ENCODE measurements around a stretch of chr11.

DNA sequence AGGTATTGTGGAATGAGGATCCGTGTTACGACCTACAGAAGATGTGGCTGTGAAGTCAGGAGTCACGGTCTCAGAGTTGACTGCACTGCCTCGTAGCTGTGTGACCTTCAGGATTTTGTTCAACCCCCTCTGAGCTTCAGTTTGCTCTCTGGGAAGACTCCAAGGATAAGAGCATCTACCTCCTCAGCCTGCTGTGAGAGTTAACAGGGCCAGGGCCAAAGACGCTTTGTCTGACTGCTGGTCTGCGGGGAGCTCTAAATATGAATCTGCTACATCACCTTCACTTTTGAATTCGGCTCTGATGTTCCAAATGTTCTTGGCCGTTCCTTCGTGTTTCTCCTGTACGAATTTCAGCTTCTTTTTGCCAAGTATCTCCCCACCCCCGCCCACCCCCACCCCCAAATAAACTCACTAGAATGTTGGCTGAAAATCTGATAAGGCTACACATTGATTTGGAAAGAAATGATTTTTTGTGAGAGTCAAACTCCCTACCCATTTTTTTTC lies 11.5 kb upstream of the TNNT3 start:
- PRO-cap, result no peak

DNA sequence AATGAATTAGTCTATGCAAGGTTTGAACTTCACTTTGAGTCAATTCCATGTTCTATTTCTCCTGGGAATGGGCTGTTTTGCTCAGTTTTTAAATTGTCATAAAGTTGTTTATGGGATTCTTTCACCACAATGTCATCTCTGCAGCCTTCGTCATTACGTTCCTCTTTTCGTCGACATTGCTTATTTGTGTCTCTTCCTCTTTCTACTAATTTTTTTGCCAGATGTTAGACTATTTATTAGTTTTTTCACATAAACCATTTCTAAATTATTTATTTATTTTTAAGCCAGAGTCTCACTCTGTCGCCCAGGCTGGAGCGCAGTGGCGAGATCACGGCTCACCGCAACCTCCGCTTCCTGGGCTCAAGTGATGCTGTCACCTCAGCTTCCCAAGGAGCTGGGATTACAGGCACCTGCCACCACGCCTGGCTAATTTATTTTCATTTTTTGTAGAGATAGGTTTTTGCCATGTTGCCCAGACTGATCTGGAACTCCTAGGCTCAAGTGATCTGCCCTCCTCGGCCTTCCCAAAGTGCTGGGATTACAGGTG lies 7.1 kb upstream of the TNNT3 start:
- PRO-cap, result no peak

DNA sequence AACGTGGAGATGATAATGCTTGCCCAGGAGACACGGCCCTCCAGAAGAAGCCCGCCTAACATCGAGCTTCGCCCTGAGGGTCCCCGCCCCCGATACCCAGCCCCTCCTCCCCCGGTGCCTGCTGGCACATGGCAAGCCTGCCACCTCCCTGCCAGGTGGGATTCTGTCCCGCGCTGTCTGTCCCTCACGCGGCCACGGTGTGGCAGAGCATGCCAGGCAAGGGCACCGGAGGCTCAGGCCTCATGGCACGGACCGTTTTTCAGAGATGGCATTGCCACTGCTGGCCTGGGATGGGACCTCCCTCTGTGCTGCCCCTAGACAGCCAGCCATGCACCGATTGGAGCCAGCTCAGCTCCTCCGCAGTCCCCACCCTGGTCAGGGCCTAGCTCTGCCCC lies 19.4 kb downstream of the MRPL23 start:
- PRO-cap, result no peak

GRCh38 chr11:1994029-1994440 lies 46.9 kb downstream of the MRPL23 start:
- PRO-cap, result no peak

- PRO-cap, result no peak
Observed at GRCh38 chr11:2102578-2103011, 36.6 kb downstream of the IGF2 start.

DNA sequence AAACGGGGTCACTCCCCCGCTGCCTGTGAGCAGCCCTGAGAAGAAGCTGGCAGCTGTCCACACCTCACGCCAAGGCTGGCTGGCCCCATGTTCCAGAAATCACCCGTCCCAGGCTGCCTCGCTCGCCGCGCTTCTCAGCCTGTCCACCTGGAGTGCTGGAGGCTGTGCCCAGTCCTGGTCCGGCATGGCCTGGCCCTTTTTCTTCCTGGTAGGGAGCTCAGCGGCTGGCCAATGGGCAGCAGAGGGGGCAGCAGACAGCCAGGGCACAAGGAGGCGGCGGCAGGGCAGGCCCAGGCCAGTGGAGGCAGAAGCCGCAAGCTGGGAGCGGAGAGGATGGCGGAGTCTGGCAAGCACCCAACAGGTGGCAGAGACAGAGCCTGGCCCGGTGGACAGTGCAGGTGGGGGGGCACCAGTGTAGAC lies 37.1 kb upstream of the TH start:
- PRO-cap, result no peak

DNA sequence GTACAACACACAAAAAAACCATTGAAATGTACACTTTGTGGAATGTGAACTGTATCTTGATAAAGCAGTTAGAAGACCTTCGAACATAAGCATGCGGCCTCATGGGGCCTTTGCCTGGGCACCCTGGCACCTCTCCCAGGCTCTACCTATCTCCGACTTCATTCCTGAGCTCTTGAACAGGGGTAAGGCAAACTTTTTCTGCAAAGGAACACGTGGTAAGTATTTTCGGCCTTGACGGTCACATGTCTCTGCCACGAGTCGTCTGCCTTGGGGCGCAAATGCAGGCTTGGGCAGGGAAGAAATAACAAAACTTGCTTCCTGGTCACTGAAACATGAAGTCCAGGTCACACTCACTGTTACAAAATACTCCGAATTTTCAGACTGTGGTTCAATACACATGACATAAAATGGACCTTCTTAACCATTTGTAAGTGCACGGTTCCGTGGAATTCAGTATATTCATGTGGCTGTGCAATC lies 3.4 kb upstream of the ASCL2 start:
- PRO-cap, result no peak

DNA sequence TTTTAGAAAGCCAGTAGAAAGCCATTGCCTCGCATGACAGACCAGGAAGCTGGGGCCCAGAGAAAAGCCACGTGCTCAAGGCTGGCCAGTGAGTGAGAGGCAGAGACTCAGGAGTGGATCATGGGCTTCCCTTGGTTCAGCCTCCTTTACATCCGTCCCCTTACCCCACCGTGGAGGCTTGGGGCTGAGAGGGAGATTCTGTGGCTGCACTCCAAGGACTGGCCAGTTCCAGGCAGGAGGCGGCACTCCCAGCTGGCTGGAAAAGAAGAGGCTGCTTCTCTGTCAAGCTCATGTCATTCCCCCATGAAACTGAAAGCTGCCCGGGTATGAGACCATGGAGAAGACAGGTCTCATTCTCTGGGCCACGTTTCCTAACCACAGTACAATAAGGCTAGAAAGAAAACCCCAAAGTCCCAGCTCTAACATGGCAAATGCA lies 6.6 kb upstream of the ASCL2 start:
- PRO-cap, result no peak

- PRO-cap, result unidirectional peak, plus-strand start at chr11:2306343; unidirectional peak, minus-strand start at chr11:2306611
Observed at GRCh38 chr11:2305949-2307029, 4.5 kb downstream of the TSPAN32 start.

DNA sequence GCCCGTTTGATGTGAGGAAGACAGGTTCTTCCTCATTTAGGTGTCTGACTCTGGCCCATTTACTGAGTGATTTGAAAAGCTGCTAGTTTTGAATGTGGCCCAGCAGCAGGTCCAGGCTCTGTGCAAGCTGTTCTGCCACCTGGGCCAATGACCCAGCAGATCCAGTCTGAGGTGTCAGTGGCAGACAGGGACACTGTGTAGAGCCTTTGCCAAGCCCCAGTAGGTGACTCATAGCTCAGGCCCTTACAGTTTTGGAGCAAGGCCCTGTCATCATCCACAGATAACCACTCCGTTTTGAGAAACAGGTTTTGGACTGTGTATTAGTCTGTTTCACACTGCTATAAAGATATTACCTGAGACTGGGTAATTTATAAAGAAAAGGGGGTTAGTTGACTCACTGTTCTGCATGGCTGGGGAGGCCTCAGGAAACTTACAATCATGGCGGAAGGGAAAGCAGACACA lies 23.9 kb downstream of the TSPAN32 start:
- PRO-cap, result no peak

DNA sequence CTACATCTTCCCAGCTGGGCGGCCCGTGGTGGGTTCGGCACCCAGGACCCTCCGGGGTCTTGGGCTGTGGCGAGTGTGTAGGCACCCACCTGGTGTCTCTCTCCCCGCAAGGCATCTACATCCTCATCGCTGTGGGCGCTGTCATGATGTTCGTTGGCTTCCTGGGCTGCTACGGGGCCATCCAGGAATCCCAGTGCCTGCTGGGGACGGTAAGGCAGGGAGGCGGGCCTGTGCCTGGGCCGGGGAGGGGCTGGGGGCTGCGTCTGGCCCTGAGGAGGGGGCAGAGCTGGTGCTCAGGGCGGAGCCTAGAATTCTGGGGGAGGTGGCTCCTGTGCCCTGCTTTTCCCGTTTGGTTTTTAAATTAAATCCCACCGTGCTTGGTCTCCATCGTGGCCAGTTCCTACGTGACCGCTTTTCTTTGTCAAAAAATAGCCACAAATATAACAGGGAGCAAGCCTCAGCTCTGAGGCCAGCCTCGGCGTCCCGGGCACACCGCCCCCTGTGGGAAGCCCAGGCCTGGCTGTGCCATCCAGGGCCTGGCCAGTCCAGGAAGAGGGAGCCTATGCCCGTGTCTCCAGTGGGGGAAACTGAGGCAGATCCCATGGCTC lies 6.5 kb upstream of the TSSC4 start:
- PRO-cap, result no peak

GRCh38 chr11:2396131-2396520 lies 4.4 kb upstream of the TSSC4 start:
- PRO-cap, result no peak

DNA sequence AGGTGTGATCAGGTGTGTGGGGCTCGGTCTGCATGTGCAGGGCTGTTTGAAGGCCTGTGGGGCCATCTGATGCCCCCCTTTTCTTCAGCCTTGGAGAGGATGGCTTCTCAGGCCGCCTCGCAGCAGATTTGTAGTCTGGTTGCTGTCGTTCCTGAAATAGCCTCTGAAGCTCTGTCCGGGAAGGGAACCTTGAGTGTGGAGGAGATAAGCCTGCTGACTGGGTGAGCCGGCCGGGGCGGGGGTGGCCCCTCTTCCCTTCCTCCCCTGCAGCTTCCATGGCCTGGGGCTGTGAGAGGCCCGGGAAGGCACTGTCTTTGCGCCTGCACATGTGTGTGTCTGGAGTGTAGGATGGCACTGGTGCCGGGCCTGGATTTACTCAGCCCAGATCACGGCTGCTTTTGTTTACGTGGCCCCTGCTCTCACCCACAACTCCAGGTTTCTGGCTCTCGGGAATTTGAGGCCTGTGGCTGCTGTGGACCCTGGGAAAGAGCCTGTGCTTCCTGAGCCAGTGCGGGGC lies 16.4 kb downstream of the KCNQ1 start:
- PRO-cap, result no peak

GRCh38 chr11:2642317-2643257 lies 197.8 kb downstream of the KCNQ1 start:
- PRO-cap, result no peak

DNA sequence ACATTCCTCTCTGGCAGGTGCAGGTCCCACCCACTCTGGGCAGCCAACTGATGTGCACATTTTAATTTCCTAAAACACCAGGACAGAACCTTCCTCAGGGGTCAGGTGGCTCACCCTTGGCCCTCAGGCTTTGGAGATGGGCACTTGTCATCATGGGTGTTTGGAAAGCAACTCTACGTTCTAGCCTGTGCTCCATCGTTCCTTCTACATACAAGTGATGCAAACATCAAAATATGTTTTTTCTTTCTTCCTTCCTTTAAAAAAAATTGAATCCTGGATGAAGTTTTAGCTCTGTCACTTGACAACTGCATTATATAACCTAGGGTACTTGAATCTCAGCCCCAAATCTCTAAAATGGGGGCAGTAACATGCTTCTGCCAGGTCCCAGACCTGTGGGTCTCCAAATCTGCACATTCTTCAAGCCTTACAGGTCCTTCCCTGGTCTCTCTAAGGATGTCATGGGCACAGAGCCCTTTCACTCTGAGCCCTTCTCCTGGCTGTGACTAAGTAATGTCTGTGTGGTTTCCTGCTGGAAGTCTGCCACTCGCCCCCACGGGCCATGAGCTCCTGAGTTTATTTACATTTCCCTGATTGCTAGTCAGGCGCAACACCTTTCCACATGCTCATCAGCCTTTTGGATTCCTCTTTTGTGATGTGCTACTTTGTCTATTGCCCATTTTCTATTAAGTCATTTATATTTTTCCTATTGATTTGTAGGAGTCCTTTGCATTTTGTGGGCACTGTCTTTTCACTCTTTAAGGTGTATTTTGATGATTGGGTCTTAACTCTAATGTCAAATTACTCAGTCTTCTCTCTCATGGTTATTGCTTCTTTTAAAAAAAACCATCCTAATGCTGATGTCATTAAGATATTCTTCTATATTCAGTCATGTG lies 211.4 kb downstream of the KCNQ1 start:
- PRO-cap, result no peak

DNA sequence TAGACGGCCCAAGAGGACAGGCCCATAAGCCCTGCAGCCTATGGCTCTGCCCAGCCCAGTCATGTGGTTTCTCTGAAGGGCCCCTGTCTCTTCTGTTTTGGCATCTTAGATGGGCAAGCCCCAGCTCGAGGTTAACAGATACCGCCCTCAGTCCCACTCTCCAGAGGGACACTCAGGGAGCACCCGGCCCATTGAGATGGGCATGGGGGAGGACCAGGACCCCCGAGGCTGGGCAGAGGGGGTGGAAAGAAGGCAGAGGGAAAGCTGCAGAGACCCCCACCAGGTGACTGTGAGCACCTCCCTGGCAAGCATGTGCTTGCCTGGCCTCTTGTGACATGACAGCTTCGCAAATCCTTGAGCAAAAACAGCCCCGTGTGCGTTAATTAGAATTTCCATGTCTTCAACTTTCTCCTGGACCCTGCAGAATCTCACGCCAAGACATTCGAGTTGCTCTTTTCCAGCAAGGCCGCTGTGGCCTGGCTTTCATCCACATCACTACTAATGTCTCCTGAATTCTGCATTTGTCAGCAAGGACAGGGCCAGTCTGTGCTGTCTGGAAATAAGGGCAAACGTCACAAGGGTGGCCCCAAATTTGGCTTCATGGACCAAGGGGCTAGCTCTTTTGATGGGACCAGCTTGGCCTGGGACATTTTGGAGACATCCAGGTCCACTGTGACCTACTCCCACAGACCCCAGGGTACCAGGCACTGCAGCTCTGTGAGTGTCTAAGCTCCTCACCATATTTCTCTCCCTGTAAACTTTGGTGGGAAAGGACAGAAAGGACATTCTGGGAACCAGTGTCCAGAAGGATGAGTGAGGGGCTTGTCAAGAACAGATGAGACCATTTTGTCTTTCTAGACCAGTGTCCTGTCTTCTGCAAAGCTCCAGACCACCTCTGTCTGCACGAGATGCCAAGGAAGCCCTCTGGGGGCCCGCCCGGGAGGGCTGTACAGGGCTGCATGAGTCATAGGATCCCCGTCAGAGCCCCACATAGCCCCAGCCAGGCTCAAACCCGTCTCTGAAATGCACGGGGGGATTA lies 219.2 kb downstream of the CDKN1C start:
- PRO-cap, result no peak

GRCh38 chr11:2809293-2809718 lies 76.3 kb downstream of the CDKN1C start:
- PRO-cap, result no peak

DNA sequence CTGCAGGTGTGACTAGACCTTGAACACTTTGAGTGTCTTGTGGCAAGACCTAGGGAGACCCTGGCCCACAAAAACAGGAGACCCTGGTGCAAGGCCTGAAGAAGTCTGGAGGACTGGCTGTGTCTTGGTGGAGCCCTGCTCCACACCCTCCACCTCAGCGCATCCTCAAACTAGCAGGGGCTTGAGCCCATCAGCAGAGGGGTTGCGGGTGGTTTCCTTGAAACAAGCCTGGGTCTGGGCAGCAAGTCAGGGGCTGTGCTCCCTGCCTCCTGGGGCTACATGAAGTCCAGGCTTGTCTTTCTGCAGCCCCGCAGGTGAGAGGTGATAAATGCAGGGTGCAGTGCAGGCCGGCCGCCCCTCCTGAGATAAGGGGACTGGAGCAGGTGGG lies 2.9 kb downstream of the CDKN1C start:
- PRO-cap, result no peak

DNA sequence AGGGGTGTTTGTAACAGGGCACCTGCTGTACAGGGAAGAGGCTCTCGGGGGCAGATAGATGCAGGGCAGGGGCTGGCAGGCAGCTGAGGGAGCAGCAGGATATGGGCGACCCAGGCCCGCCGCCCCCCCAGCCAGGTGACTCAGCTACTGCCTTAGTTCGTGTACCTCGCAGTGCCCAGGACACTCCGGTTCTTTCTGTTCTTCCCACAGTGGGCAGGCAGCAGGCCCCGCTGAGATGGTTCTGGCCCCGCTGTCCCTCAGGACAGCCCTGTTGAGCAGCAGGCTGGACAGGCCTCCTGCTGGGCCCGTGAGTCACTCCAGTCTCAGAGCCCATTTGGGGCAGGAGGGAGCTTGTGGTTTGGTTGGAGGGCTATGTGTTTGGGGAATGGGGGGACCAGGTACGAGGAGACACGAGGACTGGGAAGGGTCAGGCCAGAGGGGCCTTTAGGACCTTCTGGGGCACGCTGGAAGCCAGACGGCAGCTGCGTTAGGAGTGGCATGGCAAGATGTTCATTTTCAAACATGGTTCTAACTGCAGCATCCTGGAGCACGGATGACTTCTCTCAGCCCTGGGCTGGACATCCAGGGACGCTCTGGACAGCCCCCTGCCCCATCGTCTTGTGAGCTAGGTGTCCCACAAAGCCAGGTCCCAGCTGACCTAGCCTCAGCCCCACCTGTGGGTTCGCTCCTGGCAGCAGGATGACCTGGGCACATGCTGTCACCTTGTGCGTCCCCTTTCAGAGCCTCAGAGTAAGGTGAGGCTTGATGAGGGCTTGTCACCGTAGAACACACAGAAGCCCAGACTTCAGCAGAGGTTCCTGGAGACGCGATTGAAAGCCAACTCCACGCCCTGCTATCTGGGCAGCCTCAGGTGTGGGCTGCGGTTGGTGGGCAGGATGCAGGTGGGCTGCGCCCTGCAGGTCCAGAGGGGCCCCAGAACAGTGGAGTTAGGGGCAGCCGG lies 11.3 kb downstream of the SLC22A18 start:
- PRO-cap, result no peak

DNA sequence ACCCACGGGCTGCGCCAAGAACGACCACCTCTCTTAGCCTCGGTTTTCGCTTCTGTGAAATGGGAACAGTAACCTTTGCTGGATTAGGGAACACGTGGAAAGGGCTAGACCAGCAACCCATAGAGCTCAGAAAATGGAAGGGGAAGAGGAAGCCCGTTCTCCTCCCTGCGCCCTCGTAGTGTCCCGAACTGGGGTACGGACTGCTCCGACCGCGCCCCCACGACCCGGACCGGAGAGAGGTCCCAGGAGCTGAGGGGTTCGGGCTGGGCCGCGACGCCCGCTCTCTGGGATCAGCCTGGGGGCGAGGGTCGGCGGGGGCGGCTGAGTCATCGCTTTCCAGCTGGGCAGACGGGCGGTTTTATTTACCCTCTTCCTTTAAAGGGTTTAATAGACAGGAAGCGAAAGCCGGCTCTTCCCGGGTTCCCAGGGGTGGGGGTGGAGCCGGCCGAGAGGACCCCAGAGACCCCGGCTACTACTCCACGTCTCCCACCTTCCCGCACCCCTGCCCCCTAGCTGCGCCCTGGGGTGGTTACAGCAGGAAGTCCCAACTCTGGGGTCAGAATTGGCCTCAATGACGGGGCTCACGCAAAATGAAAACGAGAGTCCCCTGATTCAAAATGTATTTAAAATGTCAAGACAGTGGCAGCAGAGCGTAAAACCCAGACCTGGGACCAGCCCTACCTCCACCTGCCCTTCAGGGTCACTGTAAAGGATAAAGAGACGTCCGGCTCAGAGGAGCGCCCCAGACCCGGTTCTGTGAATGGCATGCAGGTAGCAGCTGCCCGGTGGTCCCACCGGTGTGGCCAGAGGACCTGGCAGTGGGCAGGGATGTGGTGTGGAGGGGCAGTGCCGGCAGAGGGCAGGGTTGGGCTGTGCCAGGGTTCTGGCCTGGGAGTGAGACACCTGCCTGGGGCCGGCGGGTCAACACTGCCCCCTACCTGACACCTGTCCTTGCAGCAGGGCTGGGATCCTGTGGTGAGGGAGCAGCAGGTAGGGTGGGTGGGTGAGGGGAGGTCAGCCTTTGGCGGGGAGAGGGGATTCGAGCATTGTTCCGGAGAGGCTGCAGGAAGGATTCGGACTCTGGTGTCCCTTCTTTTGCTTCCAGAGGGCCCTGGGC lies 1.2 kb upstream of the PHLDA2 start:
- PRO-cap, result no peak

Measured in left lobe of liver (tissue), 1 donor.